RPMI7951 (cell line): ENCODE measurements around a stretch of chr10.

- RAMPAGE, long total RNA = no peak
These were observed 36.6 kb downstream of the PRKCQ start for GRCh38 chr10:6543410-6543885.

DNA sequence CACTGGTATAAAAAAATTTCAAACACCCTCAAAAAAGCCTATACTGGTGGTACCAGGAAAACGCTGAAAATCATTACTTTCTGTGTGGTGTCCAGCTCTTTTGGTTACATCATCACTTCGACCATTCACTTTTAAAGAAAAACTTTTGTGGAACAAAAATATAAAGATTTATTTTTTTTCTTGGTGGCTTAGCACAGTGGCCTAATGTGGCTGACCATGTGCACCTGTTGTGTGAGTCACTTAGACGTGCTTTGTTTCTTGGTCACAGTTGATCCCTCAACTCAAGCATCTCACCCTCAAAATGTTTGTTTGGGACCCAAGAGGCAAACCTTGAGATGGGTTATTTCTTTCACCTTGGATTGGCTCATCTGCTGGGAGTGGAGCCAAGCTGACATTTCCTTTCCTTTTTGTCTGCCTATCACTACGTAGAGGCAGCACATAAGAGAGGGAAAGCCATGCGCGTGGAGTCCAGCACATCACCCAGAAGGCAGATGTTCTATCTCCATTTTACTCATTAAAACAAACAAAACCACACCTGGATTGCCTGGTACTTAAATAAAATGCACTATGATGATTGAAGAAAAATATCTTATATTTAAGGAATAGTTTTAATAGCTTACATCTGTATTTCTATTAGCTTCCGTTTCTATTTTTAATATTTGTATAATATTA, 6.4 kb upstream of the PRKCQ start:
- RAMPAGE, long total RNA = no peak

DNA sequence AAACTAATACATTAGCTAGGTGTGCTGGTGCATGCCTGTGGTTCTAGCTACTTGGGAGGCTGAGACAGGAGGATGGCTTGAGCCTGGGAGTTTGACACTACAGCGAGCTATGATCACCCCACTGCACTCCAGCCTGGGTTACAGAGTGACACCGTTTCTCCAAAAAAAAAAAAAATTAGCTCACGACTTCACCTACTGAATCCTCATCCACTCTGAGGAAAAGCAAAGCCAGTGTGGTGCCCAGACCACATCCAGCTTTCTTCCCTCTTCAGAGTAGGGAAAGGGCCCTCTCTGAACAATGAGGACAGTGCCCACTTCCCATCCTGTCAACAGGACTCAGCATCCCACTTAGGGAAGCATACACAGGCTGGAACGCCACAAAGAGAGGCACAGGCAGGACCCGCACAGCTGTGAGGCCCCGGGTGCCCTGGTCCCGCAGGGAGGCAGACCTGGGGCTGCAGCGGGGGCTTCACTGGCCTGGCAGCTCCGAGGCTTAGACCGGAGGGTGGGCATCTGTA, 136.1 kb downstream of the SFMBT2 start:
- RAMPAGE, long total RNA = no peak

DNA sequence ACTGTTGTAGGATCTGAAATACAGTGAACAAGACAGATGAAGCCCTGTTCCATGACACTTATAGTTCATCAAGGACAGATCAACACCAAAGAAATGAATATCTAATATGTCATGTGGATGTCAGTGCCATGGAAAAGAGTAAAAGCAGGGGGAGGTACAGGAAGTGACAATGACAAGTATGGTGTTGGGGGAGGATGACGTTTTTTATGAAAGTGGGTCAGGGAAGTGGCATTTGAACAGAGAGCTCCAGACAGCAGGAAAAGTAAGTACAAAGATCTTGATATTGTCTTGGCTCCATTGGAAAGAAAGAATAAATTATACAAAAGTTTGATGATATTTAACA, 7.0 kb upstream of the SFMBT2 start:
- RAMPAGE, long total RNA = no peak

DNA sequence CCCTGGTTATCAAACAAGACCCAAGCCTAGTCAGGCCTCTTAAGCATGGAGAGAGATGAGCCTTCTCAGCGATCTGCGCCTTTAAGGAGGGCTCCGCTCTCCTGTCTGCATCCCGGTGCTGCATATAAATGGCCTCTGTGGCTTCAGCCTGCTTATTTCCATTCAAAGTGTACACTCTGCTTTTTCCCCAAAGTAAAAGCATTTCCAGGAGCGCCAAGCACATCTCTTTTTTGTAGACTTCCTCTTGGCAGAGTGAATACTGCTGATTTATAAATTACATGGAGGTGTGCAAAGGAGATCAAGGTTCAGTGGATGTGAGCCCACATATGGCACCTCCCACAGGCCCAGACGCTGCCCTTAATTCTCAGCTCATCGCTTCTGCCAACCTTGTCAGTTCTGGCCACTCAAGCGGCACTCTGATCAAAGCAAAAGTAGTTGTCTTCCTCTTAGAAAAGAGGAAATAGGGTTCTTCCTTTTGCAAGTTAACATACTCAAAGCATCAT, 70.0 kb upstream of the SFMBT2 start:
- RAMPAGE, long total RNA = no peak

DNA sequence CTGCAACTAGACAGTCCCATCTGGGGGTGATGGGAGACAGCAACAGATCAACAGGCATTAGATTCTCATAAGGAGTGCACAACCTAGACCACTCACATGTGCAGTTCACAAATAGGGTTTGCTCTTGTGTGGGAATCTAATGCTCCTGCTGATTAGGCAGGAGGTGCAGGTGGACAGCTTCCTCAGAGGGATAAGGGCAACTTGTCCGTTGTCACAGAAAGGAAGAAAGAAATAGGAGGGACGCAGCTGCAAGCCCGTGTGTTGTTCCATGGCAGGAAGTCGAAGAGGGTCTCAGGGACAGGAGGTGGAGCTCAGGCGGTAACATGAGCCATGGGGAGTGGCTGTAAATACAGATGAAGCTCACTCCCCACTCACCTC, 101.5 kb upstream of the SFMBT2 start:
- RAMPAGE, long total RNA = no peak

DNA sequence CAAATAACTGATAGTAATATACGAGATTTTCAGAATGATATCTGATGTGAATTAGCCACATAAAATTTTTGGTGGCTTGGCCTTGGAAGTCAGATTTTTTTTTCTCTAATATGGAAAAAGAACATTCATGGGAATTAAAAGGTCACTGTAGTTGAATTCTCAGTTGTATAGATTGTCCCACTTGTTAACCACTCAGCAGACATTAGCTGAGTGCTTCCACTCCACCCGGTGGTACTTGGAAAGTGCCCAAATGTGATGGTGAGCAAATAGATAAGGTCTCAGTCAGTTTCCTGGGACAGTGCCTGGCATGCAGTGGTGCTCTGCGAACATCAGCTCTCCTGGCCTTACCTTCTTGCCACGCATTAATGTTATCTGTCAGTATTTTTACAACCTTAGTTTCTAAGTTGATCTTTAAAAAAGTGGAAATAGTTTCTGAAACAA, 1.4 kb downstream of the ATP5F1C start:
- RAMPAGE, long total RNA = no peak

GRCh38 chr10:7808979-7809782, 9.1 kb upstream of the TAF3 start:
- RAMPAGE, long total RNA = no peak

DNA sequence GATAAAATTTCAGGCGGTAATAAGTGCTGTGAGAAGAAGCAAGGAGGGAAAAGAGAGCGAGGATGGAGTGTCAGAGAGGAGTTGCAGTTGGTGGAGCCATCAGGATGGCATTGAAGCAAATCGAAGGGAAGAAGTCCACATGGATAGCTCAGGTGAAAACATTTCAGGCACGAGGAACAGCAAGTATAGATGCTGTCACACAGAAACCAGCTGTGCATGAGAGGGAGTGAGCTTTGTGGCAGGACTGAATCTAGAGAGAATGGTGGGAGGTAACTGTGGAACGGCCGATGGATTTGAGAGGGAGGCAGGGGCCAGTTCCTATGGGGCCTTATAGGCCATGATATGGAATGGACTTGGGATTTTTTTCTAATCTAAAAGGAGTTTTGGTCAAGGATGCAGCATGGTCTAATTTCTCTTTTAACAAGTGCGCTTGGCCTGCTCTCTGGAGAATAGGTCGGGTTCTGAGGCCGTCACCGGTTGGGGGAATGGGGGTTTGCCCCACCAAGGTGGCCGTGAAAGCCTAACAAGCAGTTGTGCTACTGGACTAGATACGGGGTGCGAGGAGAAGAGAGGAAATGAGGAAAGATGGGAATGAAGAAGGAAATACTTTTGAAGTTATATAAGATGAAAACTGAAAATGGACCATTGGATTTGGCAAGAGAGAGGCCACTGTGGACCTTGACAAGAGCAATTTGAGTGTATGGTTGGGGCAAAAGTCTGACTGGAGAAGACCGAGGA, 99.0 kb downstream of the TAF3 start:
- RAMPAGE, long total RNA = no peak

DNA sequence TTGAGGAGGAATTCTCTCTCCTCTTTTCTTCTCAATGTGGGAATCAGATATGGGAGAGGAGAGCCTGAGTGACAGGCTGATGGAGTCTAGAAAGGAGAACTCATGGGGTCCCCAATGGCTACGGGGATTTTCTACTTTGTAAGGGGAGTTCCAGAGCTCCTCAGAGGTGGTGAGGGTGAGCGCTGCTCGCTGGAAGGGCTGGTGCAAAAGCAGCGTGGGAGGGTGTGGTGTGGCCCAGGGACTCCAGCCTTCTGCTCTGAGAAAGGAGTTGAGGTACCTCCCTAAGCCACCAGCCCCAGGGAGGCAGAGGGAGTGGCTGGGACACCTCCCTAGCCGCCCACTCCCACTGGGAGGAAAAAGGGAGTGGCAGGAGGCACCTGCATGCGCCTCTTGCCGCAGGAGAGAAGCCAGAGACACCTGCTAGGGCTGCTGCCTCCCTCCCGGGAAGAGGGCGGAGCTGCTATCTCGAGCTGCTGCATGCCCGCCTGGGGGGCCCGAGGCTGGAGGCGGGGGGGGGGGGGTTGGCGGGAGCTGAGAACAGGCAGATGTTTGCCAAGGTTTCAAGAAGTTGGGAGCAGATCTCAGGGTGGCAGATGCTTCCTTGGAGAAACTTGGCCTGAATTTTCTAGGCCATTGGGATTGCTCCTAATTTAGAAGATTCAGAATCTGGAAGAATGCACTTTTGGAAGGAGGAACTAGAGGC, 48.6 kb downstream of the GATA3 start:
- RAMPAGE, long total RNA = no peak

GRCh38 chr10:8453543-8453906, 399.0 kb downstream of the GATA3 start:
- RAMPAGE, long total RNA = no peak

GRCh38 chr10:8776805-8777277, 722.4 kb downstream of the GATA3 start:
- RAMPAGE, long total RNA = no peak

- RAMPAGE, long total RNA = no peak
These were observed 897.2 kb downstream of the GATA3 start for GRCh38 chr10:8951707-8952046.

- RAMPAGE, long total RNA = no peak
These were observed 808.6 kb upstream of the CELF2 start for GRCh38 chr10:10208956-10209673.

DNA sequence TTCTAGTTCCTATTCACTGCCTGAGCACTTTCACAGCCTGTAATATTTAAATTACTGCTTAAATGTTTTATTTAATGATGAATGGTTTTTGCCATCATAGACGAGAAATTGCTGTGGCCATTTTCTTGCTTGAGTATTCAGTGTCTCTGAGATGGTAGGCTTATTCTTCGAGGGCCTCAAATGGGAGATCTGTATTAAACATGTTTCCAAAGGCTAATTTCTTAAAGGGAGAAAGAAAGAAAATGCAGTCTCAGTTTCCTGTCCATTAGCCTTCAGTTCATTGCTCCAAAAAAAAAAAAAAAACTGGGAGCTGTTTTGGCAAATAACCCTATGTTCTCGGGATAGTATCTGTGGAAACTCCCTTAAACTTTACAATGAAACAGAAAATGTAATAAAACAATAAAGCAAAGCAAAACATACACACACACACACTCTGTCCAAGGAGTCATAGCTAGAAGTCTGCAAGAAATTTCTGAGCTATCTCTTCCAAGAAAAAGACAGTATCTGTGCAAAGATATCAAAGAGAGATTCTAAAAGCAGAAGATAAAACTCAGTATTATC, 172.5 kb upstream of the CELF2 start:
- RAMPAGE, long total RNA = no peak

DNA sequence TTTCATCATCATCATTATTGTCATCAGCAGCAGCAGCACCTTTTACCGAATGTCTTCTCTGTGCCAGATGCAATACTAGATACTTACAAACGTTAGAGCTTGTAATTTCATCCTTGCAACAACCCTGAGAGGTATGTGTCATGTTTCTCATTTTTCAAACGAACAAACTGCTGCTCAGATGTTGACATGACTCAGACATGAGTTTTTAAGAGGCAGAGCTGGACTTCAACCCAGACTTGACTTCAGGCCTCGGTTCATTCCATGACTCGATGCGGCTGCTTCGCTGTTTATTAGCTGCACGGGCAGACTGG, 126.3 kb upstream of the CELF2 start:
- RAMPAGE, long total RNA = no peak

- RAMPAGE, long total RNA = no peak
These were observed 39.2 kb downstream of the CELF2 start for GRCh38 chr10:11056864-11057315.

GRCh38 chr10:11156520-11156995, 138.9 kb downstream of the CELF2 start:
- RAMPAGE, long total RNA = no peak

- RAMPAGE, long total RNA = no peak
These were observed 139.9 kb downstream of the CELF2 start for GRCh38 chr10:11157604-11158012.

- RAMPAGE, long total RNA = no peak
These were observed 152.4 kb downstream of the CELF2 start for GRCh38 chr10:11169631-11170875.